Measurements from ENCODE around the gene DENND2C.

DNA sequence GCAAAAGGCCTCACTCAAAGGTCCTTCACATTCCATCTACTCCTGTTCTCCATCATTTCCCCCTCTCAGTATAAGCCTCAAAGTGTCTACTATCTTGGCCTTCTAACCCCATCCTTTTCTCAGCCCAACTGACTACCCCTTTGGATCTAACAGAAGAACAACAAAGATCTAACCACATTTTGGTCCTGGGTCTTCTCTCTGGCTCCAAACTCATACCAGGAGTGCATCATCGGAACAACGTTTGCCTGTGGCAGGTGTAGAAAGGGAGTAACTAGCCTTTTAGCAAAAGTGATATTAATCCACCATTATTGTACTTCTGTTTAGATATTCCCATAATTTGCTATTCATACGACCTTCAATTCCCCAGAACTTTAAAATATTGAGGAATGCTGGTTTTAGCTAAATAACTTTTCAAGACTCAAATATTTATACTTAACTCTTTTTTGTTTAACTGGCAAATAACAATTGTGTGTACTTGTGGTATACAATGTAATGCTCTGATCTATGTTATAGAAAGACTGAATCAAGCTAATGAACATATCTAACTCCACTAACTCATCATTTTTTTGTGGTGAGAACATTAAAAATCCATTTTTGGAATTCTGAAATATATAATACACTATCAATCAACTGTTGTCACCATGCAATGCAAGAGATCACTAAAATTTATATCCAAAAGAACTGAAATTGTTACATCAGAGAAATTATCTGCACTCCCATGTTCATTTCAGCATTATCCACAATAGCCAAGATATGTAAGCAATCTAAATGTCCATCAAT is 90.6 kb downstream of the TRIM33 start:
- RRBS, result no CpG with 5 or more reads among the region's 3 CpGs

GRCh38 chr1:114424521-114425157 is 86.4 kb downstream of the TRIM33 start:
- RRBS, result no CpG with 5 or more reads among the region's 6 CpGs

GRCh38 chr1:114511390-114511678 is 331 bp upstream of the TRIM33 start:
- RRBS, result 1% methylated on average over 10 of the region's 25 CpGs

DNA sequence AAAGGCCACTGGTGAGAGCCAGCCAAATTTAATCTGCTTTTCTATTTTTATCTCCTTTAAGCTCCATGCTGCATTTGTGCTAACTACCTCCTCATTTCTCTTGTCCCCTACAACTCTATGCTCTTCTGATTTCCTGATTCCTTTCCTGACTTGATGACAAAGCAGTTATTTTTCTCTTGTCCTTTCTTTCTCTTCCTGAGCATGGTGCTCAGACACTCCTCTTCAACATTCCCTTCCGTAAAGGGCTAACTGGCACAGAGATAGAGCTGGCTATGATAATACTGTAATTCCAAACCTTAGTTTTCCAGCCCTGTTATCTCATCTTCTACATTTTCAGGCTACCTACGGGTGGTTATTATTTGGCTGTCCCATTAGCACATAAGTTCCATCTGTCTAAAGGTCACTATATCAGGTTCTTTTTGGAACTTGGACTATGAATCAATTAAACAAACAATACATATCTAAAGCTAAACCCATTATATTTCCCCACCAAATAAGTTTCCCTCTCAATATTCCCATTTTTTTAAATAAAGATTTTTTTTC is 6.9 kb upstream of the BCAS2 start:
- RRBS, result no CpG with 5 or more reads among the region's 2 CpGs

DNA sequence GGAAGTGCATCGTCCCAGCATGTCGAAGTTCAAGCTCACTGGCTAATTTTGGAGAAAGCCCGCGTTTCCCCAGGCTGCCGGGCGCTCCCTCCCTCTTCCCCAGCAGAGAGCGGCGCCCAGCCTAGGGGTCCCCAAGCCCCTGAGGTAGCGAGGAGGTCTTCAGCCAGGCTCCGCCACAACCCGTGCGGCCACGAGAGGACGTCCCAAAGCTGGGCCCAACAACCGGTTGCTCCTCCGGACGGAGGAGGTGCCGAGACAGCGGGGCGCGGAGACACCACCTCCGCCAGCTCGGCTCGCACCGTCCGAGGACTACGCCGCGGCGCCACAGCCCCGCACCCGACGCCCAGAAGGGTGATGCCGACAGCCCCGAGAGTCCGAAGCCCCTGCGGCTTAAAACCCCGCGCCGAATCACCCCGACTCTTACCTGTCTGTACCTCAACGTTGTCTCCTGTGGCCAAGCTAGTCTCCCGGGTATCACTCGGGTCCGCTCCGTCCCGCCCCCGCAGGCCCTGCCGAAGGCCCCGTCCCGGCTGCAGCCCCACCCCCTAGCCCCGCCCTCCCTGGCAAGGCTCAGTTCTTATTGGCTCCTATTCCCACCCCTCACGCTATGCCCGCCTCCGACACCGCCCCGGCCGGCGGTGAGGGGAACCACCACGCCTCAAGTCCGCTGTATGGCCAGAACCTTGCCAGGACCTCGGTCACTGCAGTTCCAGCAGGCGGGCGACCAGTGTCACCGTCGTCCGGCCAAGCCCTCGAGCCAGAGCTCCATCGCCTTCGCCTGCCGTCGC is at the start of gene DENND2C:
Gene DENND2C, minus strand, starts transcription at position 491 of the 788 bp plus-strand sequence.
- RRBS, result 2% methylated on average over 20 of the region's 72 CpGs

GRCh38 chr1:114715779-114716207 is 778 bp downstream of the NRAS start:
- RRBS, result no CpG with 5 or more reads among the region's 4 CpGs

DNA sequence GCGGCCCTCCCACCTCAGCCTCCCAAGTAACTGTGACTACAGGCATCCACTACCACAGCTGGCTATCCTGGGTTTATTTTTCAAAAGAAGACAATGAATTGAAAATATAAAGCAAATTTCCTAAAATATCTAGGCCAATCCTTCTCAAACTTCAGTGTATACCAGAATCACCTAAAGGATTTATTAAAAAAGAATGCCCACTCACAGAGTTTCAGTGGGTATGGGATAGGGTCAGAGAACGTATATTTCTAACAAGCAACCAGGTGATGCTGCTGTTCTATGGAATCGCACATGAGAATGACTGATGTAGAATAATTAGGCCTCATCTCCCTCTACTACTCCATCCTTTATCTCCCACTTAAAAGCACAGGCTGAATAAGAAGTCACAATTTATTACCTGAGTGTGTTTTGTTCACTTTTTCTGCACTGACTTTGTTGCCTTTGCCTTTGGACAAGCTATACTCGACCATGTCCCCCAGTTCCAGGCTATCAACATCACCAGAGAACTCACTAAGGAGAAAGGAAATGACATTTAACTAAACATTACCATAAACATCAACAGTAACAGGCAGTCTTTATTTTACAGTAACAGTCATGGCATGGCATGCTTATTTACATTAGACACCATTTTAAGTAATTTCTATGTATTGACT is 8.4 kb upstream of the NRAS start:
- RRBS, result no CpG with 5 or more reads among the region's 4 CpGs

- RRBS, result no CpG with 5 or more reads among the region's 1 CpG
Measured at GRCh38 chr1:114726770-114727304, 10.3 kb upstream of the NRAS start.

- RRBS, result no CpG with 5 or more reads among the region's 6 CpGs
Measured at GRCh38 chr1:115057558-115057956, 27.9 kb downstream of the TSHB start.

DNA sequence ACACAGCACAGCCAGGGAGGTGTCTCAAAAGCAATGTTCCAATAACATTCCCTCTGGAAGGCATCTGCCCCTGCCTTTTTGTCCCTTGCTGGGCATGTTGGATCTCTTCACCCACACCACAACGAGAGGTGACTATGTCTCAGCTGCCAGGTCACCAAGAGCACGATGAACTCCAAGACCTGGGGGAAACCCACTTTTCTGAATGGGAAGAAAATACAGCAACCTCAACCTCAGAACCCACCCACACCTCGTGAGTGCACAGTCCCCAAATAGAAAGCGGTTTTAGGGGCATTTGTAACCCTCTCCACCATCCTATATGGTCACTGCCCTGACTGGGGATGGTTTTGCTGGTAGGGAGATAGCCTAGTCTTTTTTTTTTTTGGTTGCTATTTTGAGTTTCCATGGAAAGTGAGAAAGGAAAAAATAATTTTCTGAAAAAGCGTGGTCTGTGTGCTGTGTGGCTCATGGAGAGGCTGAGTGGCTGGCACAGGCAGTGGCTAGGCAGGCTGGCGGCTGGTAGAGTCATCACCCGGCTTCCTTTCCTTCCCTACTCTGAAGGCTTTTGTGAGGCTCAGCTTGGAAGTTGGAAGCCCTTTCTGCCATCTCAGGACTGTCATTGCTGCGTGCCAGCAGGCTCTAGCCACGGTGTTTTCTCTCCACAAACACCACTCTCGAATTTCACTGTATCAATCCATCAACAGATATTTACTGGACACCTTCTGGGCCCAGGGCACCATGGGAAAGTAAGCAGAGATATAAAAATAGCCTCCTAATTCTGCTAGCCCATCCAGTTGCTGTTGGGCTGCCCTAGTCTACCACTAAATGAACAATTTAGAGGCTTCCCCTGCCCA is 15.8 kb downstream of the TSPAN2 start:
- RRBS, result no CpG with 5 or more reads among the region's 10 CpGs

DNA sequence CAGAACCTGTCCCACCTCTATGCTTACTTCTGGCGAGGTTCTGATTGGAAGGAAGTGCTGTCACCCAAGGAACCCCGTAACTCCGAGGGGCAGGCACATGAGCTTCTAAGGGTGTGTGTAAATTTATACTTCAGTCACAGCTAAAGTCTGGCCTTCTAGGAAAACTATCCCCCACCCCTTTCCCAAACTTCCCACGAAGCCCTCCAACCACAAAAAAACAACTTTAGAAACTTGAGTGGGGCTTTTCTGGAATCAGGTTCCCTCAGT is 3.9 kb downstream of the TSPAN2 start:
- RRBS, result no CpG with 5 or more reads among the region's 4 CpGs

GRCh38 chr1:115090573-115091026 is 1.3 kb upstream of the TSPAN2 start:
- RRBS, result no CpG with 5 or more reads among the region's 8 CpGs

DNA sequence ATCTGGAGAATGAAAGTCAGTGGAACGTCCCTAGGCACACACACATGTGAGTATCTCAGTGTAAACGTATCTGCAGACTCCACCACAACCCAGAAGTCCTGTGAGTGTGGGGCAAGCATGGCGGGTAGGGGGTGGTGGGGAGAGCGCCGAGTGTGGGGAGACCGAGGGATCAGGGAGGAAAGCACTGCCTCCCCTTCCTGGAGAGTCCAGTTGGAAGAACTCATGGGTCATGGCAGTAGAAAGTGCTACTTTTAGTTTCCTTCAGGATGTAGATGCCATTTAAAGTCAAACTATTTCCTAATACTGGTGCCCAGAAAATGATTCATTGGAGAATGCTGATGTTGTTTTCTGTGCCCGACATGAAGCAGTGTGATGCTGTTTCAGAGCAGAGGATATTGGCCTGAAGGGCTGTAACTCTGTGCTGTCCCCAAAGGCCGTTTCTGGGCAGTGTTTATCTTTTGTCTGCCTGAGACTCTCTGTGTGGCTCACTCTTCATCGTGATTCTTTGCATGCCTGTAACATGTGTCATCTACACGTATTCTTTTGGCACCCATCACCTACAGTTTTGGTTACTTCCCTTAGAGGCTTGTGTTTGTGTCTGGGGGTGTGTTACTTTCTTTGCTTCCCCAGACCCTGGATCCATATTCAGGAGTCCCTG is 45.7 kb upstream of the TSPAN2 start:
- RRBS, result no CpG with 5 or more reads among the region's 10 CpGs

DNA sequence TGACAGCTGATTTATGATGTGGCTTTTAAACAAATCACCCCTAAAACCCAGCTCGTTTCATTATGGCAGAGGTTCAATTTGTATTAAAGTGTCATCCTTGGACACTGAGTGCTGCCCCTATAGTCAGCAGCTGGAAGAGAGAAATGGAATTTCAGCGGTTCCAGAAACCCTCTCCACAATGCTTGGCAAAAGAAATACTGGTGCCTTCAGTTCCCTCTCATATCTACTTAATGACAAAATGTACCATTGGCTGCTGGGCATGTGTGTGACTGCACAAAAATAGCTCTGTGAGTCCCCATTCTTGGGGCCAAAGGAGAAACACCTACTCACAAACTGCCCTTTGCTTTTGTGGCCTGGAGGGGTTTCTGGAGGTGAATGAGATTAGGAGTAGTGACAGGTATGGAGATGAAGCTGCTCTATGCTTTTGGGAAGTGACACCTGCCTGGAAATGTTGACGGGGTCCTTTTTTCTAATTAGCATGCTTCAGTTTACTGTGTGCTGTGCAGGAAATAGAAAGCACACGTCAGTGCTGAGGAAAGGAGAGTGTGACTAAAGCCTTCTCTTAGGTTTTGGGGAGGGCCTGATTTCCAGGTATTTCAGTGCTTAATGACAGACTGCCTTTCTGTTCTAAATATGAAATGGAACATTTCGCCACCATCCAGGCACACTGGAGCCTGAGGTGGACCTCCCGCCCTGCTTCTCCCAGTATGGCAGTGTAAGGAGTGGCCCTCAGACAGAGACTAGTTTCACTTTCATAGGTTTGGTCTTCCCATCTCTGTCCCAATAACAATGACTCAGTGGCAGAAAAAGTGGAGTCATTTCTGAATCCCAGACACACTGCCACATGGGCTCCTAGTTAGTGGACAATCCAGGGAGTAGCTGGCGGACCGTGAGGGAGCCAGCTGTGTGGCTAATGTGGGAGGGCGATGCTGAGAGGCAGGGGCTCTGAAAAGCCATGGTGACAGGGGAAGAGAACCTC is 95.3 kb upstream of the TSPAN2 start:
- RRBS, result no CpG with 5 or more reads among the region's 9 CpGs

DNA sequence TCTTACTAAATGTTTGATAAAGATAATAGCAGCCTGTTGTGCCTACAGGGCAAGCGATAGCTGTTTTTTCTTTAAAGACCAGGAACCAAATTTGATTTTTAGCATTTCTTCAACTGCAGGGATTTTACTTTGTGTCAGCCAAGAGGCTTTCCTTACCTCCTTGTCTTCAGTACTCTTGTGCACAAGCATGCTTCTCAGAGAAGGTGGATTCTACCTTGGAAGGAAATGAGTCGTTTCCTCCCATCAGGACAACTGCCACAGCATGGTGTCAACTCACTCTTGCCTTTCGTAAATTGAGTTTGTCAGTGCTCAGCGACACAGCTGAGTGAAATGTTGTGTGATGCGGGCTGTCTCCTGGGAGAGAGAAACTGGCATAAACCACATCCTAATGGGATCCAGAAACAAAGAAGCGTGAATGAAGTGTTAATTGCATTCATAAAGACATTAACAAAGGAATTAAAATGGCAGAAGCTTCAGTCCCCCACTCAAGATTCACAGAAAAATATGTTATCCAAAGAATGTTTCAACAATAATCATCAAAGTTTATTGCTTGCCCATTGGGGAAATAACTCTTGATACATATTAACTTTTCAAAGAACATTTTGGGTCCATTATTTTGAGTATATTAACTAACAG is 51.5 kb upstream of the SLC22A15 start:
- RRBS, result no CpG with 5 or more reads among the region's 6 CpGs

DNA sequence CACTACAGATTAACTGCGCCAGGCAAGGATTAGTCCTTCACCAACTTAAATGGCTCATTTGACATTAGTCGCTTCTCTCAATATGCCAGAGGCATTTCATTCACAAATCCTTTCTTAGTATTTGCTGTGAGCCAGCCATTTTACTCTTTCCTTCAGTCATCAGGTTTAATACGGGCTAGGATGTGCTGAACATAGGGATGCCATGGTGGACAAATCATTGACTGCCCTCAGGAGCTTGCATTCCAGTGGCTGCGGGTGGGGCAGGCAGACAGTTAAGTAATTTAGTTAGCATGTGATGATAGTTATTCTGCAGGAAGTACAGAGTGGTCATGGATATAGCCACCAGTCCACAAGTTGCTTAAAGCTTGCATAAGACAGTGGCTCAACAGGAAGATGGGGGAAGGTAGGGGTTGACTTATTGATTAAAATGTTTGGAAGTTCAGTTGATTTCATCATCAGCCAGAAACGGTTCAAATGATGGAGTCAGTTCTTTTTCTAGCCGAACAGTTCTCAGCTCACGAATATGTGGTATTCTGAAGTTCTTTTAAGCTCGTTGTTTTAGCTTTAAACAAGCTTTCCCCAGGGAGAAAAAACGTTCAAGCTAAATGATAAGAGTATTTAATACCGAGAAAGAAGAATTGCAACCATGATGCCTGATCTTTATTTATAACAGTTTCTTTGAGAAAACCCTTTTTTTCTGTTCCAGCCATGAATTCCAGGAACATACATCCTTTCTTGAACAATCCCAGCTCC is 1.3 kb downstream of the SLC22A15 start:
- RRBS, result no CpG with 5 or more reads among the region's 10 CpGs

DNA sequence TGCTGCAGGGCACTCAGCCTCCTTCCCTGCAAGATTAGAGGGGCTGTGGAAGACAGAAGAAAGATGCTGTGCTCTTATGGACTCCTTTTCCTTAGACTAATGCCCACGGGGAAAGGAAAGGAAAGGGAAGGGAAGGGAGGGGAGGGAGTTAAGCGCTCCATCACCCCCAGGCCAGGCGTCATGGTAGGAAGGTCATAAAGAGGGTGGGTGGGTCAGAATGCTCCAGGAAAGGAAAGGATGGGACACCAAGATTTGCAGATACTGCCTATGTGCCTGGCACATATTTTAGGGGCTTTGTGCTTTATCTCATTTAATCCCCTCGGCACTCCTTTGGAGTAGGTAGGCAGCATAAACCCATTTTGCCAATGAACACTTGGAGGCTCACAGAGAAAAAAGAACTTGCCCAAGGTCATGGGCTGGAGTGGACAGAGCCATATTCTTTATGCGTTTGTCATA is 41.4 kb downstream of the MAB21L3 start:
- RRBS, result no CpG with 5 or more reads among the region's 5 CpGs

DNA sequence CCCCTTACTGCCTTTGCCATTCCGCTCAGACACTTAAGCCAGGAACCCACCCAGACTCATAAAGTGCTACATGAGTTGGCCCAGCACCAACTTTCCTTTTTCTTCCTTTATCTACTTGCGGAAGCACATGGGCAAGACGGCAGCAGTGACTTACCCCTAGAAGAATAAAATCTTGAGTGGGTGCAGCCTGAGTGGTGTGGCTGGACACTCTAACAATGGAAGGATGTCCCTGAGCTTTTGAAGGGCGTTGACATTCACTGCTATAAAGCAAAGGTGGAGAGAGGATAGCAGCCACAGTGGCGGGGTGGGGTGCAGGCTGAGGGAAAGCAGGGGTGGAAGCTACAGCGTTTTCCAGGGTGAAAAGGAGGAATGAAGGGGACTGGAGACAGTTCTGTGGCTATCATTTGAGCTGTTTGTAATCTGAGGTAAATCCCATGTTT is 100.2 kb downstream of the MAB21L3 start:
- RRBS, result no CpG with 5 or more reads among the region's 6 CpGs

- RRBS, result no CpG with 5 or more reads among the region's 4 CpGs
Measured at GRCh38 chr1:116273504-116273867, 99.6 kb upstream of the ATP1A1 start.

DNA sequence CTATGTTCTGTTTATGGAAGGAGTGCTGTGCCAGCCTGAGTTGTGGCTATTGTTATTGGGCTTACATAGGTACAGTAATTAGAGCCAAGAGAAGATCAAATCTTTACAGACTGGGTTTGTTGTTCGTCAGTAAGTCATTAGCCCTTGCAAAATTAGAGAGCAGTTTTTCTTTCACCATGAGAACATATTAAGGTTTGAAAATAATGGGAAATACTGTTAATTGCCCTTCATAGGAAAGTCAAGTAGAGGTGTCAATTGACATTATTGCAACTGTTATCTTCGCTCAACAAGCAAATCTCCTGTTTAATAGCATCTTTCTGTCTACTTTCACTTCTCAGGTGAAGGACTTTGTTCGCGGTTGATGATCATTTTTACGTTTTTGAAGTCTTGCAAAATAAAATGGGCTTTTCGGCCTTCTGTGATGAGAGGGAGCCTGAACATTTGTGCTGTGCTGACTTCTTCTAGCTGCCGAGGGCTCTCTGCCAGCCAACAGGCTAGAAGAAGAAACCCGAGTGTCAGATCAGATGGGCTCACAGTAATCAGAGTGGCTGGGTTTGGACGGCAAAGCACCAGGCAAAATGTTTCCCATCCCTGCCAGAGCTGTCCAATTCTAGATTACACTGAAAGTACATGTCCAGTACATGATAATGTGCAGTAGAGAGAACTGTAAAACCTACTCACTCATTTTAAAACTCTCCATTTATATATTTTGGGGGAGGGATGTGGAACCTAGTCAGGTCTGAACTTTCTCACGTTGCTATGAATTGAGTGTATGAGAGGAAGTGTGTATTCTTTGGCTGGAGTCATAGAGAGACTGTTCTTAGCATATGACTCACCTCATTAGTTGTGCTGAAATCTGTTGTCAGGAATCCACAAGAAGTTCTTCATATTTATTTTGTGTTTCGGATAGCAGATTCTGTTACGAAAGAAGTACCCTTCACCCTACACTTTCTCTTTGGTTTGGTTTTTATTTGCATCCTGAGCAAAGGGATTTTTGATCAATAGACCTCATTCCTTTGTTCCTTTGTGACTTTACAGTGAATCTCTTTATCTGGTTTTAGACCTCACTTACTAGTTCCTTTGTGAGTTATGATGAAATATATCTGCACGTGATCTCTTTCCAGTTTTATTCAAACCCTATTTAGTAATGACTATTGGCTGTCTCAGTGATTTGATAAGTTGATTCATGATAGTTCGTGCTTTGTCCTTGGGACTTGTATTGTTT is 4.6 kb downstream of the ATP1A1 start:
- RRBS, result no CpG with 5 or more reads among the region's 14 CpGs